Measurements from ENCODE around the genes DCC and FECH.

GRCh38 chr18:51187262-51187797 is 10.2 kb downstream of the MEX3C start:
- PRO-cap = no peak
- RAMPAGE, long total RNA, 2 experiments = no peak in any of the 2 experiments

DNA sequence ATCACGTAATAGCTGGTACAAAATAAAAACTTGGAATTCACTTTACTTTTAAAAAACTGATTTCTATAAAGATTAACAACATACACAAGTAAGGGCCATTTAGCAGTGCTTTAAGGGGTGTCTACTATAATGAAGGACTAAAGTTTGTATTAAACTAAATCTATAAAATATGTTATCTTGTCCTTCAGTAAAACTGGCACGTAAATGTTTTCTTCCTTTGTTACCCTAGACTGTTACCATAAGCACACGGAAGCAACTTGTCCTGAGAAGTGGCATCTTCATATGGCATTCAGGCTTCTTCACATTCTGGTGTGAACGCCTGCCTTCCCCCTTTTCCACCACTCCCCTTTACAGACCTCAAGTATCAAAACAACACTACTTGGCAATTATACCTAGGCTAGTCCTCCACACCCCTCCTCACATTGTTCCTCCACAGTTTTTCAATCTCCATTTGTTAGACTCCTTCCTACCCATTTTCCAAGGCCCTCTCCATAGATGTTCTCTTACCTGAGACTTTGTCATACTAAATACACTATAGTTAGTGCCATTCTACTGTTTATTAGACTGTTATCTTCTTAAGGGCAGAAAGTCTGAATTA is 2.9 kb downstream of the MEX3C start:
- PRO-cap = no peak
- RAMPAGE, long total RNA, 2 experiments = no peak in any of the 2 experiments

DNA sequence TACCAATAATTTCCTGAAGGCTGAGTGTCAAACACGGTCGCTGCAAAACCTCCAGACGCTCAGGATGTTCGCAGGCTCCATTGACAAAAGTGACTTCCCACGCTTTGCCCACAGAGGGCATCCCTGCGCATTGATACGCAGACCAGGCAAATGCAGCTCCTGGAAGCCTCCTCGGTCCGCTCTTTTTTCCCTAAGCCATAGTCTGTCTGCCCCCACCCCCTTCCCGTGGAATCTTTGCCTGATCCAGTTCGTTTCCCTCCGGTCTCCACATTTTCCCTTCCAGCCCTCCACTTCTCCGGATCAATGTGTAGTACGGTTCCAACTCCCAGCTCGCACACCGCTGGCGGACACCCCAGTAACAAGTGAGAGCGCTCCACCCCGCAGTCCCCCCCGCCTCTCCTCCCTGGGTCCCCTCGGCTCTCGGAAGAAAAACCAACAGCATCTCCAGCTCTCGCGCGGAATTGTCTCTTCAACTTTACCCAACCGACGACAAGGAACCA is at the start of gene DCC:
TSS of gene DCC (plus strand) at position 333 of the 500 bp plus-strand sequence.
- PRO-cap = no peak
- RAMPAGE, long total RNA, 2 experiments = no peak in any of the 2 experiments

DNA sequence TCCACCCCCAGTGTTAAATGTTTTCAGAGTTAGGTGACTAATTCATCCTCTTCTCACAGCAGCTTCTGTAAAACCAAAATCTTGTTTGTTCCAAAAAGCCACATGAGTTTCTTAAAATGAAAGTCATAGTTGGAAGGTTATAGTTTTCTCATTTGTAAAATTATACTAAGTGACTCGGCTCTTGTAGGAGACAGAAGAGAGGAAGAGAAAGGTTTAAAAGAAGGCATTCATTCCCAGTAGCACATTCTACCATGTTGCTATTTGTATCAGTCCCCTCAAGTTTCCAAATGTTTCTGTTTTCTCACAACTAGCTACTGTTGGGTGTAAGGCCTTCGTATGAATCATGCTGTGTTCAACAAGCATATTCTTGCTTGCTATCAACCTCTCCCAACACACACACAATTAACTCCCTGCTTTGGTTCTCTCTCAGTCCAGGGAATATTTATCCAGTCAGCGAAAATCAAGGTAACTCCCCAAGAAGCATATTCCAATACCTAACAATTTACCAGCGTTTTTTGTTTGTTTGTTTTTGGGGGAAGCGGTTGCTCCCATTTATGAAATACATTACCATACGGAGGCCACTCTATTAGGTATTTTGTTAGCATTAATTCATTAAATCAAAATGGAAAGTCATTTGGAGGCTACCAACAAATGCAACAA is 75.1 kb downstream of the MBD2 start:
- PRO-cap = no peak
- RAMPAGE, long total RNA, 2 experiments = no peak in any of the 2 experiments

DNA sequence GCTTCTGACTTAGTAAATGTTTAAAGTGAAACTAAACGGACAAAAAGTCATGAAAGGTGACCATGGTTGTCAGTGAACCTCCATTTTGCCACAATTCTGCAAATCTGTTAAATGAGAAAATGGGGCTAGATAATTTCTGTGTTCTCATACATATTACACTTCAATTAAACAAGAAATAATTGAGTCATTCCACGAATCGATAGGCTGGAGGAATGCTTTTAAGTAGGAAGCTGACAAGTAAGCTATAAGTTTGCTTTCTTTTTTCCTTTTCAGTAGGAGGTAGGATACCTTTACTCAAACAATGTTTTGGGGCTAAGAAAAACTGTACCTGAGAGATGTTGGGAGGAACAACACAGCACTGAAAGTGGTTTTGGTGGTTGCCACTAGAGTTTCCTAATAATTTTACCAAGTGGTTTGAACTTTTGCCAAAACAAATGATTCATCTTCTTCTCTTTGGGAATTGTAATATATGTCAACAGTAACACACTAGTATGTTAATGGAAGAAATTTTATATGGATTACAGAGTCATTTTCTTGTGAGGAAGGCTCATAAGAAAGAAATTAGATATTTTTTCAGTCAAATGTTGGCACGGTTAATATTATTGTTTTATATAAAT is 17.2 kb downstream of the DYNAP start:
- PRO-cap = no peak
- RAMPAGE, long total RNA, 2 experiments = no peak in any of the 2 experiments

- PRO-cap = no peak
- RAMPAGE, long total RNA, 2 experiments = no peak in any of the 2 experiments
These were observed 141.6 kb upstream of the CCDC68 start for GRCh38 chr18:55100739-55101284.

GRCh38 chr18:55258311-55258774 is 299.1 kb upstream of the CCDC68 start:
- PRO-cap = no peak
- RAMPAGE, long total RNA, 2 experiments = no peak in any of the 2 experiments

GRCh38 chr18:55408196-55408565 is 179.8 kb downstream of the TCF4 start:
- PRO-cap = no peak
- RAMPAGE, long total RNA, 2 experiments = no peak in any of the 2 experiments

- PRO-cap = no peak
- RAMPAGE, long total RNA, 2 experiments = no peak in any of the 2 experiments
These were observed 35.4 kb downstream of the TCF4 start for GRCh38 chr18:55552555-55553020.

GRCh38 chr18:55588399-55589150 is 583 bp upstream of the TCF4 start:
- PRO-cap = unidirectional peak, minus-strand start at chr18:55588615
- RAMPAGE, long total RNA, 2 experiments = start-site peak on the minus strand in 2 of 2 experiments, at chr18:55588540-55588816 at its widest, 10 to 11 reads per replicate

DNA sequence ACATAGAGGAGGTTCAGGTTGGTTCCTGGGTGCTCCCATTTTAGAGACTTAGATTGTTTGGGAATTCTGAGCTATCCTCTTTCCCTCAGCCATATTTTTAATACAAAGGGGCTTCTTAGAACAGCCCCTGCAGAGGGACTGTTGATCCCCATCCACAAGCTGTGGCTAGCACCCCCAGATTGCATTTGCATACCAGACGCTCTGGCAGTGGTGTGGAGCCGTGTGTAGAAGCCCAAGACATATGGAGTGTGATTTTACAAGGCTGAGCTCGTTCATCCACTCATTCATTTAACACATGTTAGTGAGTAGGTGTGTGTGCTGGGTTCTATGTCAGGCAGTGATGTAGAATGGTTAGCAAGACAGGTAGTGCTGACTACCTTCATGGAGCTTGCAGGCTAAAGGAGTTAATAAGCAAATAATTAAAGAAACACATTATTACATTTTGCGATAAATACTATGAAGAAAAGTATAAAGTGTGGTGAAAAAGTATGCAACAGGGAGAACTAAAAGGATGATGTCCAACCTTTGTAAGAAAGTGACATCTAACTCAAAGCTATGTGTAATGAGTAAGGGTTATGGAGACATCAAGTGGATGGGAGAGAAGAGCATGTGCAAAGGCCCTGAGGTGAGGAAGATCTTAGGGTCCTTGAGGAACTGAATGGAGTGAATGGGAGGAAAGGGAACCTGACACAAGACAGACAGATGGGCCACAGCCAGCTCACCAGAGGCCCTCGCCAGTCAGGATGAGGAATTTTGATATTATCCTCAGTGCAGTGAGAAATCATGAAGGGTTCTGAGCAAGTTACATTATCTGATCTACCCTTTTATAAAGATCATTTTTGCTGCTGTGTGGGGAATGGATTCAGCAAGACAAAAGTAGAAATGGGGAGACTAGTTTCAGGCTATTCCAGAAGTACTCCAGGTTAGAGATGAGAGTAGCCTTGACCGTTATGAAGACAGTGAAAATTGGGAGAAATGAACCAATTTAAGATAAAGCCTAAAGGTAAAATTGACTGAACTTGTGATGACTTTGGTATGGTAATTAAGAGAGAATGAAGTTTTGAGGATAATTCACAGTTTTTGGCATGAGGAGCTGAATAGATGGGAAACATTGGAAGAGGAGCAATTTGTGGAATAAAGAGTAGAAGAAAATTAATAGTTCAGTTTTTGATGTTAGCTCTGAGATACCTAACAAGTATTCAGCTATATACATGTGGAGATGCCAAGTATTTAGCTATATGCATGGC is 166.3 kb upstream of the BOD1L2 start:
- PRO-cap = no peak
- RAMPAGE, long total RNA, 2 experiments = start-site peak on the plus strand in 1 of 2 experiments, centred at position 750 of the sequence, 5 reads per replicate

GRCh38 chr18:57354062-57354610 is 1.8 kb downstream of the ST8SIA3 start:
- PRO-cap = no peak
- RAMPAGE, long total RNA, 2 experiments = no peak in any of the 2 experiments

- PRO-cap = no peak
- RAMPAGE, long total RNA, 2 experiments = no peak in any of the 2 experiments
These were observed 2.6 kb downstream of the ONECUT2 start for GRCh38 chr18:57437602-57438385.

- PRO-cap = bidirectional peak, plus-strand start at chr18:57586554, minus-strand start at chr18:57586511; bidirectional peak, plus-strand start at chr18:57586855, minus-strand start at chr18:57586679; unidirectional peak, minus-strand start at chr18:57586900
- RAMPAGE, long total RNA, 2 experiments = start-site peak on the minus strand in 1 of 2 experiments, at chr18:57586608-57586712 at its widest, 163 reads per replicate
These were observed at the start of gene FECH for GRCh38 chr18:57586239-57587371. FECH (minus strand) TSS chr18:57586702.

GRCh38 chr18:57600619-57601511 is 14.4 kb upstream of the FECH start:
- PRO-cap = no peak
- RAMPAGE, long total RNA, 2 experiments = no peak in any of the 2 experiments

- PRO-cap = no peak
- RAMPAGE, long total RNA, 2 experiments = no peak in any of the 2 experiments
These were observed 66.5 kb upstream of the NARS1 start for GRCh38 chr18:57688001-57688675.

DNA sequence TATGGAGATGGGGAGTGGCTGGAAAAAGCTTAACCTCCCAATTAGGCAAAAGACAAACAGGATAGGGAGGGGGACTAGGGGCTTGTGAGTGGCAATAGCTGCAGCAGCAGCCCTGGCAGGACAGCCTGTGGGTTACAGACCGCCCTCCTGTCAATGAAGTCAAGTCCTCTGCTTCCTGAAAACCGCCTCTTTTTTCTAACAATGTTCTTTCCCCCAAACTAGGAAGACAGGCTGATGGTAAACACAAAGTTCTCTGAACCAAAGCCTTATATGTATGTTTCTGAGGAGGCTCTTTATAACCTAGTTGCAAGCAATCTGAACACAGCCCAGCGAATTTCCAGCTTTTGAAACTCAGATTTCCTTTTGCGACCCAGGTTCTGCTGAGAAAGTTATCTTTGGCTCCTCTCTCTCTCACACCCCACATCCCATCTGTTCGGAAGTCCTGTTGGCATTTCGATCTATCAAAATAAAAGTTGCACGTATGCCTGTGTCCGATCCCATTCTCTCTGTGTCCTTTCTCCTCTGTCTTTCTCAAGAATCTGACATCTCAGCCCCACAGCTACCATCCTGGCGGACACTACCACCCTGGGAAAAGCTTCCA is 10.2 kb downstream of the ATP8B1 start:
- PRO-cap = no peak
- RAMPAGE, long total RNA, 2 experiments = no peak in any of the 2 experiments

DNA sequence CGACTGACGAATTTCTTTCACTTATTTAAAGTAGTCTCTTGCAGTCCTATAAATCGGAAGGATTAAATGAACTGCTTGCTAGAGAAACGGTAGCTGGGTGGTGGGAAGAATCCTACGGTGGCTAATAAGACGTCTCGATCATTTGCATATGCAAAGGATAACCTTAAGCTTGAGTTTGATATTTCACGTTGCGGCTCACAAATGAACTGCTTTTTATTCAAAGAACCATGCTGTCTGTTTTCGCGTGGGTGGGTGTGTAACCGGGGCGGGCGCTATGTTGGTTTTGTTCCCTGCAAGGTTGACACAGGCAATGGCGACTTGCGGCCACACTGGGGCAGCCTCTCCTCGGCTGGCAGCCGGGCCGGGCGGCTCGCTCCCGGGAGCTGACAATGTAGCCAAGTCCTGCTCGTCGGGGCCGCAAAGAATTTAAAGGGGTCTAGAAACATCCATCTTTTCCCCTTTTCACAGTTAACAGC is 632 bp upstream of the NEDD4L start:
- PRO-cap = no peak
- RAMPAGE, long total RNA, 2 experiments = no peak in any of the 2 experiments

GRCh38 chr18:58101080-58101752 is 57.2 kb downstream of the NEDD4L start:
- PRO-cap = no peak
- RAMPAGE, long total RNA, 2 experiments = start-site peak on the plus strand in 1 of 2 experiments, at chr18:58101168-58101403 at its widest, 7 reads per replicate

- PRO-cap = unidirectional peak, minus-strand start at chr18:58118096
- RAMPAGE, long total RNA, 2 experiments = no peak in any of the 2 experiments
These were observed 73.9 kb downstream of the NEDD4L start for GRCh38 chr18:58117776-58118441.